Glomerular endothelial cell (primary cell): ENCODE measurements around the gene PPP4R2.

- RAMPAGE, long total RNA, result no peak
Observed at GRCh38 chr3:71360473-71361021, 223.0 kb downstream of the FOXP1 start.

DNA sequence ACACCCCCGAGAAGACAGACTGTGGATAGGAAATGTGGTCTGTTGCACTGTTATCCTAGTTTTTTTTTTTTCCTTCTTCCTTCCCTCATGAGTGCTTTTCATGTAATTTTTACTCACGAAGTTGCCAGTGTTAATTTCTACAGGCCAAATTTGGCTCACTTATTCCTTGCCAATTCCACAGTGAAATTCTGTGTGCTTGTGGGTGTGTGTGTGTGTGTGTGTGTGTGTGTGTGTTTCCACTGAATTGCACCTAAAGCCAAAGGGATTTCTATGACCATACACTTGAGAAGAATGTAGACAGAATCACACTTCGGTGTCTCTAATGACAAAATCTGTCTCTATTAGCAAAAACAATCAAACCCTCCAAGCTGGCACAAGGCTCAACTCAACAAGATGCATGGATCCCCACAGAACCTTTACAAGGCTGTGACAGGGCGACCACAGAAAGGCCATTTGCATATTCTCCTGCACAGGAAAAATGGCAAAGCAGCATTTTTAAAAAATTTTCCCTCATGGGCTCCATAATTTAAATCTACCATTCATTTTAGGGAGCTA is 165.5 kb downstream of the FOXP1 start:
- RAMPAGE, long total RNA, result no peak

GRCh38 chr3:71454798-71455624 is 128.5 kb downstream of the FOXP1 start:
- RAMPAGE, long total RNA, result no peak

DNA sequence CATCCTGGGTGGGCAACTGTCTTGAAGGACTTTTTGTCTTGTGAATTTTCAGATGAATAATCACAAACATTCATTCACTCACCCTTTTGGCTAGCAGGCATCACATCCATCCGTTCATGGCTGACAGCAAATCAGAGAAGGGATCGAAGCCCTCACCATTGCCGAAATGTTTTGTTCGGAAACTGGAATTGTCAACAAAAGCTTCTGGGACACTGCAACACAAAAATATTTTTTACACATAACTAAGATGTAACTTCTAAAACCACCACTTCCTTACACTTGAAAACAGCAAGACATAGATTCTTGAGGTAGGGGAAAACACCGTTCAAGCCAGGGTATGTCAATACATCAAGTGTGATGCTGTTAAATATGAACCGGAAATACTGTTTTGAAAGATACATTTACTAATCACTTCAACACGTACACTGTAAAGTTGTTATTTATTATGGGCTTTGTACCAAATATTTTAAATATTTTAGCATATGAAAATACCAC is 90.1 kb downstream of the FOXP1 start:
- RAMPAGE, long total RNA, result no peak

- RAMPAGE, long total RNA, result no peak
Observed at GRCh38 chr3:71497818-71498731, 85.5 kb downstream of the FOXP1 start.

- RAMPAGE, long total RNA, result no peak
Observed at GRCh38 chr3:71693617-71694106, 31.5 kb downstream of the EIF4E3 start.

- RAMPAGE, long total RNA, result no peak
Observed at GRCh38 chr3:72097017-72097728, 312.2 kb upstream of the PROK2 start.

- RAMPAGE, long total RNA, result no peak
Observed at GRCh38 chr3:72138996-72139238, 354.0 kb upstream of the PROK2 start.

- RAMPAGE, long total RNA, result no peak
Observed at GRCh38 chr3:72152503-72153226, 367.7 kb upstream of the PROK2 start.

- RAMPAGE, long total RNA, result no peak
Observed at GRCh38 chr3:72155305-72156252, 370.6 kb upstream of the PROK2 start.

DNA sequence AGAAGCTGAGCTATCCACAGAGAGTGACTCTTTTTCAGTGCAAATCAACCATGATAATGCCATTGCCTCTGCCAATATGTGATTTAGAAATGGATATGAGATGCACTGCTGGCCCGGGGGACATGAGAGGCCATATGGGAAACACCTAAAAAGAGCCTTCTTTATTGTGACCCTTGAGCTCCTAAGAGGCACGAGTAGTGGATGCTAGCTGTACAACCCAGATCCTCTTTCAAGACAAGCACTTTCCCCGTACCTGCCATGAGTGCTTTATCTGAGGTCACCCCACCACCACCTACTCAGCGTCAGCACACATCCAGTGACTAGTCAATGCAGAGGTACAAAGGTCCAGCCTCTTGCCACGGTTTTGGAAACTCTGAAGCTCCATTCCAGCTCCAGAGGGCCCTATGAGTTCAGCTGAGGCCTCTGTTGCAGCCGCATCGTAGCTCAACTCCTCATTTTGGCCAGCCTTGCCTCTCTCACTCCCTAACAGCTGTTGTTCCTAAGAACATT is 404.9 kb upstream of the PROK2 start:
- RAMPAGE, long total RNA, result no peak

DNA sequence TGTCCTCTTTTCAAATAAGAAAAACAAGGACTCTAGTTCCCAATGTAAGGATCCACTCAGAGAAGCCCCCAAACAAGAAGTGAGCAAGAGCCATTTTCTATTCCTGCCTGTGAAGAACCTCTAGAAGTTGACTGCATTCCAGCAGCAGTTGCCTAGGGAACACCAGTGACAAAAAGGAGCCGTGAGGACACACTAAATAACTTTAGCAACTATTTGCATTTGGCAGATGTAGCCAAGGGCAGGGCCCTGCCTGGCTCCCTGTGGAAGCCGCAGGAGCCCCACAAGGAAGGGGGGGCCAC is 470.2 kb upstream of the PROK2 start:
- RAMPAGE, long total RNA, result no peak

DNA sequence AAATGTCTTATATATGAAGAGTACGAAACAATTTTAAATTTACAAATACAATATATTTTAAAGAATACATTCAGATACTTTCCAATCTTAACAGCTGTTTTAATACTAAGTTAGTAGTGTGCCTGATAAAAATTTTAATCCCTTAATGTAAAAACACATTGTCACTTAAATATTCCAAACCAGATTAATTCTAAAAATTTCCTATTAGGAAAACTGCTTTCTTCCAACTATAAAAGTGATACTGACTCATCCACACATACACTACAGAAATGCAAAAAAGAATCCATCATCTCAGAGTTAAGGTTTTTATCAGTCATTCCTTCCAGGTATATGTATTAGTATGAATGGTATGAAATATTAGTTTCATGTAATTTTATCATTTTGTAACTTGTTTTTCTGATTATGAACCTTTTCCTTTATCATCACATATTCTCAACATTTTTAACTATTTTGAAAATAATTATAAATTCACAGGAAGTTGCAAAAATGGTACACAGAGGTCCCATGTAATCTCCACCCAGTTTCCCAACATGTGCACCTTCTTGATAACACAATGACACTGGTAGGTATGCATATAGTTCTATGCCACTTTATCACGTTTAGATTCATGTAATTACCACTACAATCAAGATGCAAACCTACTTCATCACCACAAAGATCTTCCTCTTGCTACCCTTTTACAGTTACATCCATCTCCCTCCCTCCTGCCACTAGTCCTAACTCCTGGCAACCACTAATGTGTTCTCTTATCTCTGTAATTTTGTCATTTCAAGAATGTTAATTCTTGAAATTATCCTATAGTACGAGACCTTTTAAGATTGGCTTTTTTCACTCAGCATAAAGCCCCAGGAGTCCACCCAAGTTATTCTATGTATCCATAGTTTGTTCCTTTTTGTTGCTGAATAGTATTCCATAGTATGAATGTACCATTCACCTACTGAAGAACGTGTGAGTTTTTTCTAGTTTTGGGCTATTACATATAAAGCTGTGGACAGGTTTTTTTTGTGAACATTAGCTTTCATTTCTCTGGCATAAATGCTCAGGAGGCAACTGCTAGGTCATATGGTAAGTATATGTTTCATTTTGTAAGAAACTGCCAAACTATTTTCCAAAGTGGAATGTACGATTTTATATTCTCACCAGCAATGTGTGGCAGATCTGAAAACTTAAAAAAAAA is 413.9 kb downstream of the SHQ1 start:
- RAMPAGE, long total RNA, result no peak

GRCh38 chr3:72495862-72496309 is 352.4 kb downstream of the SHQ1 start:
- RAMPAGE, long total RNA, result no peak

GRCh38 chr3:72753459-72753779 is 94.8 kb downstream of the SHQ1 start:
- RAMPAGE, long total RNA, result no peak

DNA sequence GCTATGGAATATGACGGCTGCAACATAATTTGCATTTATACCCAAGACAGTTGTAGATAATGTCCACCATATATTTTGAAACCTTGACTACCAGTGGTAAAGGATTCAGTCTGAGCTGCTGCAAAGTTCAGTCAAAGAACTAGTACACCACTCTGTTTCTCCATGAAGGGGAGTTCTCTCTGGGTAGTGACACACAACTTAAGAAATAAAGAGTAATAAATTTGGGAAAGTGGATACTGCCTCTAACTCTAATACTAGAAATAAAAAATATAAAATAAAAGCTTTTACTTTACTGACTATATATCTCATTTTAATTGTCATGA is 94.5 kb downstream of the SHQ1 start:
- RAMPAGE, long total RNA, result no peak

GRCh38 chr3:72821600-72821869 is 26.7 kb downstream of the SHQ1 start:
- RAMPAGE, long total RNA, result no peak

DNA sequence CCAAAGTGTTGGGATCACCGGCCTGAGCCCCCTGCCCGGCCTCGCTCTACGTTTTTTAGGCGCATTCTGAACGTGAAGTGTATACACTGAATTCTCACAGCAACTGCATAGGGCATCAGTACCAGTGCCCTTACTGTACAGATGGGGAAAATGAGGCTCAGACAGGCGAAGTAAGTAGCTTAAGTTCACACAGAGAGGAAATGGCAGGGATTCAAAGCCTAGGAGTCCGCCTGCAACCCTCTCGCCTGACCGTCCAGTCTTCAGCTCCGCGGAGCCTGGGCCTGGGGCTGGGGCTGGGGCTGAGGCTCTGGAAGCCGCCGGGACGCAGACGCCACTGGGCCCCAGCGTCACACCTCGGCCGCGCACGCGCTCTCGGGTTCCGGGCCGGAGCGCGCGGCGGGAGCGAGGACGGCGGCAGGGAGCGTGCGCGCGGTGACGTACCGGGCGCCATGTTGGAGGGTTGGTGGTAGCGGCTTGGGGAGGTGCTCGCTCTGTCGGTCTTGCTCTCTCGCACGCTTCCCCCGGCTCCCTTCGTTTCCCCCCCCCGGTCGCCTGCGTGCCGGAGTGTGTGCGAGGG is at the start of gene PPP4R2:
Gene PPP4R2, plus strand, starts transcription at position 443 of the 577 bp plus-strand sequence.
- RAMPAGE, long total RNA, result no peak

DNA sequence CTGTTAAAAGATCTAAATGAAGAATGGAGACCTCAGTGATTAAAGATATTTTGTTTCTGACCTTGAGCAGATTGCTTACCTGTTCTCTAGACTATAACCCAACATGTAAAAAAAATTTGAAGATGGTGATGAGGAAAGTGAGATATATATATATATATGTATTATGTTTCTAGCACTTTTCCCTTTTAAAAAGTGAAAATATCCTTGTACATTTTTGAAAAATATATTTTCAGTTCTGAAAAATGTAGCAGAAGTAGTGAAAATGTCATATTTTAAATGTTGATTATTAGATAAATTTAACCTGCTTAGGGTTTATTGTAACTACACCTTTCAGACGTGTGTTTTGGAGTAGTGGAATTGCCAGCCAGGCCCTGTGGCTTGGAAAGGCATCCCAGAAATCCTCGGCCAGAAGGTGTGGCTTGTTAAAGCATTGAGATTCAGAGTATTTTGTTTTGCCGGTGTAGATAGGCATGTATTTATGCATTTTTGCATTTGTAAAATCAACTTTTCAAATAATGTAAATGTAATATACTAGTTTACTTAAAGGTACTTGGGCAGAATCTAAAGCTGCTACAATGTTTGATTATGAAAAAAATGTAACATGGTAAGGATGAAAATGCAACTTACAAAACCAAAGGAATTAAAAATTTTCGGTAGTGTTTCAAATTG is 6.9 kb downstream of the EBLN2 start:
- RAMPAGE, long total RNA, result no peak

GRCh38 chr3:73387576-73388159 is 237.1 kb downstream of the PDZRN3 start:
- RAMPAGE, long total RNA, result no peak